LHCN-M2 (cell line): Measurements from ENCODE around the genes CRLF1 and CERS1.

- RAMPAGE, long total RNA, result no peak
Observed at GRCh38 chr19:18440291-18440859, 2.4 kb upstream of the ISYNA1 start.

DNA sequence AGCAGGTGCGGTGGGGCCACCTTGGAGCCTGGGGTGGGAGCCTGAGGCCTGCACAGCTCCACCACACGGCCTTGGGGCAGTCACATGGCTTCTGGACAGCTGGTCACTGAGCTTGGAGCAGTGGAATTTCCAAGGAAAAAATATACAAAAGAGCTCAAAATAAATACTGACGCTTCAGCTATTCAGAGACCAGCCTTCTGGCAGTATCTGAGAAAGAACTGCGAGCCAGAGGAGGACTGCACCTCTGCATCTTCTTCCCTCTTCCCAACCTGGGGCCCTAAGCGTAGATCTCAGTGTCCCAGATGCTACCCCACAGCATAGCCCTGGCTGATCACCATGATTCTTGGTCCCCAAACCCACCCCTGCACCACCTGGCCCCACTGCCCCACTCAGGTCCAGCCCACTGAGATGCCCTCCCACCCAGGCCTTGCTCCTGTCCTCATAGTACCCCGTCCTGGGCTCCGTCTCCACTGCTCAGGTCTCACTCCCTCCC, 35.6 kb upstream of the ISYNA1 start:
- RAMPAGE, long total RNA, result no peak

DNA sequence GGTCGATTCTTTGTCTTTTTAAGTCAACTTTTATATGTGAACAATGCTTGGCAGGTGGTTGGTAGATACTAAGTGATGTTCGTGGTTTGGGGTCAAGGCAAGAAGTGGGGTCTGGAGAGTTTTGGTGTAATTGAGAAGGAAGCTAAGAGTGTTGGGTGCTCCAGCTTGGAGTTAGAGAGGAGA, 860 bp downstream of the UBA52 start:
- RAMPAGE, long total RNA, result no peak

DNA sequence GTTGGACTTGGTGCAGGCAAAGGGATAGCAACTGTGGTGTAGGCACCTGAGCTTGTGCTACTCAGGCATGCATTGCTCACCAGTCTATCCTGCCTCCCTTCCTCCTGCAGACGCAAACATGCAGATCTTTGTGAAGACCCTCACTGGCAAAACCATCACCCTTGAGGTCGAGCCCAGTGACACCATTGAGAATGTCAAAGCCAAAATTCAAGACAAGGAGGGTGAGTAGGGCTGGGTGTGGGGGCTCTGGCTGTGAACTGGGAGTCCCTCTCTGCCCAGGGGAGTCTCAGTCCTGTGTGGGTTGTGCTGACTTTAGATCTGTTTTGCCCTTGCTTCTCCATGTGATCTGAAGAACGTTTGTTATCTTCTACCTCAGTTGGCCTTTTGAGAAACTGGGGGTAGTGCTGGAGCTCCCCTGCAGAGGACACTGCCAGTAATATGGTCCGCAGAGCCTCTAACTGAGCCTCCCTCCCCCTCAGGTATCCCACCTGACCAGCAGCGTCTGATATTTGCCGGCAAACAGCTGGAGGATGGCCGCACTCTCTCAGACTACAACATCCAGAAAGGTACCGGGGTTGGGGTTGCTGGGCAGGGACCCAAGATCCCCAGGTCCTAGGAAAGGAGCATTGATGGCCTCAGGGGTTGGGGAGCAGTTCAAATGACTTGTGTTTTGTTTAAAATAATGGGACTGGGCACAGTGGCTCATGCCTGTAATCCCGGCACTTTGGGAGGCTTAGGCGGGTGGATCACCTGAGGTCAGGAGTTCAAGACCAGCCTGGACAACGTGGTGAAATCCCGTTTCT, 1.7 kb downstream of the UBA52 start:
- RAMPAGE, long total RNA, result no peak

DNA sequence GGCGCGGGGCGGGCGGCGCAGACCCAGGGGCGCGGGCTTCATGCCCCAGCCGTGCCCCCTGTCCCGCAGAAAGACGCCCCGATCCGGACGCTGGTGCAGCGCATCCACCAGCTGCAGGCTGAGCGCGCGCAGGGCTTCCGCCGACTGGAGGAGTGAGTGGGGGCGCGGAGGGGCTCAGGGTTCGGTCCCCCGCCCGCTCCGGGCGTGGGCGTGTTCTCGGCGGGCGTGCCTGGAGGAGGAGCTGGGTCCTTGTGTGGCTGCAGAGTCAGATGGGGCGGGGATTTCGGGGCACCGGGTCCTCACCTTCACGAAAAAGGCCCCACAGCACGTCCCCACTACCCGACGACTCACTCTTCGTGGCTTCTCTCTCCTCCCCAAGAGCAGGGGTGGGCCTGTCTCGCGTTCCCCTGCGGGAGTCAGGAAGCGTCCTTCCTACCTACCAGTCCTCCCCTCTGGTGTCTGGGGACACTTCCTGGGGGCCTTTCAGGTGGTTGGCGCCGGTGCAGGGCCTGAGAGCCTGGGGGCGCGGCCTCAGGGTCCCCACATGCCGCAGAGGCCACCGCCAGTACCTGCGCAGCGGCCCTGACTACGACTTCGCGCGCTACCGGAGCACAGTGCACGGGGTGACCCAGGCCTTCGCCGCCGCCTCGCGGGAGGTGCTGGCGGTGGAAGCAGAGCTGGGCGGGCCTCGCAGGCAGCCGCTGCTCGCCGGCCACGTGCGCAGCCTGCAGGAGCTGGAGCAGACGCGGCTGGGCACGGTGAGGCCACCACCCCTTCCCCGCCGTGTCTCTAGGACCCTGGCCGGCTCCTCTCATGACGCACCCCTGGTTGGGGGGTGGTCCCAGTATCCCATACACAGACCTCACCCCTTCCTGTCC, 567 bp downstream of the REX1BD start:
- RAMPAGE, long total RNA, result no peak

DNA sequence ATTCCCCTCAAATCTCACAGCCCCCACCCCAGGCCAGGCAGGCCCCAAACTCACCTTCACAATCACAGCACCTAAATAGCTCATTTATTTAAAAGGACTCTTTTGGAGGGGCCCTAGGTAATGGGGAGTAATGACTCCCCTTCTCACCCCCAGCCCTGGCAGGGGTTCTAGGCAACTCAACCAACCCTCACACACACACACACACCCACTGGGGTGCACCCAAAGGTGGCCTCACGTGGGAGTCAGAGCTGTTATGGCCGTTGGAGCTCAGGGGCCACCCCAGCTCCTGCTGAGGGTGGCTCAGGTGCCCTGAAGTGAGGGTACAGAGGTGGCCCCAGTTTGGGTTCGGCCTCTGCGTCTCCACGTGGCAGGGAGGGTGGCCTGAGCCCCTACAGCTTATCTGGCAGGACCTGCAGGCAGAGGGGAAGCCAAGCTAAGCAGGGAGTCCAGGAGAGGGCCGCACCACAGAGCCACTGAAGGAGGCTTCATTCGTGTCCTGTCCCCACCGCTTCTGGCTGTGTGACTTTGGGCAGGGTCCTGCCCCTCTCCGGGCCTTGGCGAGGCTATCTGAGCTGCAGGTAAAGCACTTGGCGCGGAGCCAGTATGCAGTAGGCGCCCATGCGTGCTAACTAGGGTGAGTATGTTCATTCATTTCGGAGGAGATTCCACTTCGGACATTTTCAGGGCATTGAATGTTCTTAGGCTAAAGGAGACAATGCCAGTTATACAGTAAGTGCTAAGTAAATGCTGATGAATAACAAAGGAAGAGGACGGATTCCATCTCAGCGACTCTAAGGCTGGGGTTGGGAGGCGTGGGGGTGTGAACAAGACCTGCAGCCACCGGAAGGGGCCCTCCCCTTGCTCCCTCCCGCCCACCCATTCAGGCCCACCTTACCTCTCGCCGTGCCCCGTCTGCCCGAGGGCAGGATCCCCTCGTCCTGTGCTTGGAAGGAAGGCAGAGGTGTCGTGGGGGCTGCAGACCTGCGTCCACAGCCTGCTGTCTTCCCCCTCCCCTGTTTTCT, 4.9 kb downstream of the REX1BD start:
- RAMPAGE, long total RNA, result no peak

GRCh38 chr19:18606410-18607553, at the start of gene CRLF1:
TSS of gene CRLF1 (minus strand) at chr19:18606799.
- RAMPAGE, long total RNA, result no peak

DNA sequence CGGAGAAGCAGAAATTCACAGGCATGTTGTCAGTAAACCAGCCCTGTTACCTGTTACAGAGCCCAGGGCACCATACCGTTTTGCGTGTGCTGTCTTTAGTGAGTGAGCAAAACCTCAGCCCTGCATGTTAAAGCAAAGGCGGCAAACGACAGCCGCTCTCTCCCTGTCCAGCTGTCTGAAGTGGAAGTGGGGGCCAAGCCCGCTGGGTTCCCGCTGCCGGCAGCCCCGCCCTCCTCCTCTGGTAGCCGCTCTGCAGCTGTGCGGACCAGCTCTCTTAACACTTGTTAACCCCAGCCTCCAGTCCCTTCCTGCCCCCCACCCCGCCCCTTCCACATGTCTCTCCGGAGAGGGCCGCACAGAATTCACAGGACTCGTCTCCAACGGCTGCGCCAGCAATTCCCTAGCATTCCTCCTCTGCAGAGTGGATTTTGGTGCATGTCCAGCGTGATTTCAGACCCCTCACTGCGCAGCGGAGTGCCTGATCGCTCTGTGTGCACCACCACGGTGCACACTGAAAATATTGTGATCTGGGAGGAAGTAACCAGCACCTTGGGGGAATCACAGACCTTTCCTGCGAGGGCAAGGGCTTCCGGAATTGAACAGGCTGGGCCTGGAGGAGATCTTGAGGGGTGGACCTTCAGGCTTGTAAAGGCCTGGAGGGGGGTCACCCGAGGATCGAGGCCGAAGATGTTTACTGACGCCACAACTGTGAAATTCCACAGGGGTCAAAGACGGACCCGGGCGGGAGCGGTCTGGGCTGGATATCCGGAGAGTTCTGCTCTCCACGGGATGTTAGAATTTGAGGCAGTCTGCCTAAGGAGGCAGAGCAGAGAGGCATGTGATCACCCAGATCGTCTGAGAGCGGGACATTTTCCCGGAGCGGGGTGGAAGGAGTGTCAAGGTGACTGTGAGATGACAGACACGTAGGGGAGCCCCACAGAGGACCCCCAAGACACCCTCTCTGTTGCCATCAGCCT, 12.9 kb downstream of the KLHL26 start:
- RAMPAGE, long total RNA, result no peak

GRCh38 chr19:18650424-18651183, 13.8 kb downstream of the KLHL26 start:
- RAMPAGE, long total RNA, result no peak

DNA sequence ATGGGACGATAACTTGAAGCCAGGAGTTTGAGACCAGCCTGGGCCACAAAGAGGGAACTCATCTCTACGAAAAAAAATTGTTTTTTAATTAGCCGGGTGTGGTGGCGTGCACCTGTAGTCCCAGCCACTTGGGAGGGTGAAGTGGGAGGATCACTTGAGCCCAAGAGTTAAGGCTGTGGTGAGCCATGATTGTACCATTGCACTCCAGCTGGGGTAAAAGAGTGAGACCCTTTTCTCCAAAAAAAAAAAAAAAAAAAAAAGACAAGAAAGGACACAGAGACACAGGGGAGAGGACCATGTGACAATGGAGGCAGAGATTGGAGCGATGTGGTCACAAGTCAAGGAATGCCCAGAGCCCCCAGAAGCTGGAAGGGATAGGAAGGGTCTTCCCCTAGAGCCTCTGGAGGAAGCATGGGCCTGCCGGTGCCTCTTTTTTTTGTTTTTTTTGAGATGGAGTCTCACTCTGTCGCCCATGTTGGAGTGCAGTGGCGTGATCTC, 7.9 kb downstream of the CRTC1 start:
- RAMPAGE, long total RNA, result no peak

DNA sequence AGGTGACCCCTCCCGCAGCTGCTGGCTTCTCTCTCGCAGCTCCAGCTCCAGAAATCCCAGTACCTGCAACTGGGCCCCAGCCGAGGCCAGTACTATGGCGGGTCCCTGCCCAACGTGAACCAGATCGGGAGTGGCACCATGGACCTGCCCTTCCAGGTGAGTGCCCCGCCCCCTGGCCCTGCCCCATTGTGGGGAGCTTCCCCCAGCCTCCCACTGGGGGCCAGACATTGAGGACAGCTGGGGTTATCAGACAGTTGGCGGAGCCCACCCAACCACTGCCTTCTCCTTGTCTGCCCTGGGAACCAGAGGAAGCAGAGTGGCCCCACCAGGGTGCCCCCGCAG, 48.3 kb downstream of the COMP start:
- RAMPAGE, long total RNA, result no peak

DNA sequence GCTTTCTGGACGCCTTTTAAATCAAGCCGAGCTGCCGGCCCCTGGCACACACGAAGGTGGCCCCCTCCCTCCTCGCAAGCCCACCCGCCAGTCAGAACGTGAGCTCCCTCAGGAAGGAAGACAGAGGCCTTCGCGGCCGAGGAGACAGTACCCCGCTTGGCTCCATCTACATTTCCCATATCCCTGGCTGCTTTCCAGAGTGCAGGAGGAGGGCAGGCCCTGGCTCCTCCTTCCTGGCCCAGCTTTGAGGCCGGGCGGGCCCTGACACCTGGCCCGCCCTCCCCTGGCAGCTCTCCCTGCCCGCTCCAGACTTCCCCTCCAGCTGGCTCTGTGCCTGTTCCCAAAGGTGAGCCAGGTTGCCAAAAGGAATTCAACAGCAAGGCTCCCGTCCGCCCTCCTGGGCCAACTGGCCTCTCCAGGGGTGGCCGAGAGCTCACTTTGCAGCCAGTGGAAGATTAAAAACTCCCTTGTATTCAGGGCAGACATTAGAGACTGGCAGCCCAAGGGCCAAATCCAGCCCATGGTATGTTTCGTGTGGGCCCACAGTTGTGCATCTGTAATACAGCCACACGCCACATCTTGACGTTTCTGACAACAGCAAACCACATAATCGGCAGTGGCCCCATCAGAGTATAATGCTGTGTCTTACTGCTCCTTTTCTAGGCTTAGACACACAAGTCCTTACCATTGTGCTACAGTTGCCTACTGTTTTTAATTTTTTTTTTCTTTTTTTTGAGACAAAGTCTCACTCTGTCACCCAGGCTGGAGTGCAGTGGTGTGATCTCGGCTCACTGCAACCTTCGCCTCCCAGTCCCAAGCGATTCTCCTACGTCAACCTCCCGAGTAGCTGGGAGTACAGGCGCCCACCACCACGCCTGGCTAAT, 28.5 kb downstream of the COMP start:
- RAMPAGE, long total RNA, result no peak

- RAMPAGE, long total RNA, result no peak
Observed at GRCh38 chr19:18848363-18849263, 16.9 kb downstream of the UPF1 start.

GRCh38 chr19:18858784-18858983, 26.9 kb downstream of the UPF1 start:
- RAMPAGE, long total RNA, result no peak

- RAMPAGE, long total RNA, result no peak
Observed at GRCh38 chr19:18895813-18896500, at the start of gene CERS1. TSS of gene CERS1 (minus strand) at chr19:18896158.

DNA sequence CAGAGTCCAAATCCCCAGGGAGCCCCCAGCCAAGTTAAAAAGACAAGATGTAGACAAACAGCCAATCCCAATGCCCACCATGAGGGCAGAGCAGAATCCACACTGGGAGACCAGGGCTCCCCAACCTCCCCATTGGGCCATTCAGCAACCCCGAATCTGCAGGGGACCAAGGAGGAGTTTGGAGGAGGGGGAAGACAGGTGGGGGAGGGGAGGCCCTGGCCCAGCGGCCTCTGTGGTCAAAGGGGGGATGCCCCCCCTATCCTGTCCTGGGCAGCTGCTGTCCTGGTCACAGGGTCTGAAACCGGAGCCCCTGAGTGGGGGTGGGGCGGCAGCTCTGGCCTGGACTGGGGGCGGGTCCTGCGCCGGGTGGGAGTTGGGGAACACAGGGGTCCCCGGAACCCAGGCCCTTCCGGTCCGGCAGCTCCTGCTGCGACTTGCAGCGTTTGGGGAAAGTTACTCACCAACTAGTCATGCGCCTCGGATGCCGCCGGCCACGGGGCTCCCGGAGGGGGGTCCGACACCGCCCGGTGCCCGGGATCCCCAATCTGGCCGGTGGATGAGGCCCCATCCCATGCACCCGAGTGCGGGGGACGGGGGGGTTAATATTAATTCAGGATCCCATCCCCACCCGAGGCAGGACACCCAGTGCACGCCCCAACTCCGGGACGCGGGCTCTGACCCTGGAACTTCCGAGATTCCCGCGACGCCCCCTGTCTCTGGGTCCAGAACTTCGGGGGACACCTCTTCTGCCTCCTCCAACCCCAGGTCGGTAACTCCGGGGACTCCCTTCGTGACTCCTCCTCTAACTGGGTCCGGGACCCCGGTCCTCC, 942 bp downstream of the HOMER3 start:
- RAMPAGE, long total RNA, result no peak

DNA sequence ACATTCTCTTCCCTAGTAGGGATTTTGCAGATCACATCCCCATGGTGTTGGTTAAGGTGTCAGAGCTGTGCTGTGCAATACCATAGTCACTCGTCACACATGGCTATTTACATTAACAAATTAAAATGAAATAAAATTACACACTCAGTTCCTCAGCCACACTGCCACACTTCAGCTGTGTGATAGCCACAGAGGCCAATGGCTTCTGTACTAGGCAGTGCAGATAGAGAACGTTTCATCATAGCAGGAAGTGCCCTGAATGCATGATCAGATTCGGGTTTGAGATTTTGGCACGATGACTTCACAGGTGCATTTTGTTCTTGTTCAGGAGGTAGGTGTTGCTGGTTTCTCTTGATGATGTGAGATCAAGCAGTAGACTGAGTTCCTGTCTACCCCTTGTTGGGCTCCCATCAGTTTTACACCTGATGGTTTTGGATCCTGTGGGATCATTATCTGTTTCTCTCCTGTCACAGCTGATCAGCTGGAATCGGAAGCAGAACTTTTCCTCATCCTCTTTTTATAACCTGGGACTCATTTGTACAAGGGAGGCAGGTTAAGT, 6.5 kb downstream of the ARMC6 start:
- RAMPAGE, long total RNA, result no peak

DNA sequence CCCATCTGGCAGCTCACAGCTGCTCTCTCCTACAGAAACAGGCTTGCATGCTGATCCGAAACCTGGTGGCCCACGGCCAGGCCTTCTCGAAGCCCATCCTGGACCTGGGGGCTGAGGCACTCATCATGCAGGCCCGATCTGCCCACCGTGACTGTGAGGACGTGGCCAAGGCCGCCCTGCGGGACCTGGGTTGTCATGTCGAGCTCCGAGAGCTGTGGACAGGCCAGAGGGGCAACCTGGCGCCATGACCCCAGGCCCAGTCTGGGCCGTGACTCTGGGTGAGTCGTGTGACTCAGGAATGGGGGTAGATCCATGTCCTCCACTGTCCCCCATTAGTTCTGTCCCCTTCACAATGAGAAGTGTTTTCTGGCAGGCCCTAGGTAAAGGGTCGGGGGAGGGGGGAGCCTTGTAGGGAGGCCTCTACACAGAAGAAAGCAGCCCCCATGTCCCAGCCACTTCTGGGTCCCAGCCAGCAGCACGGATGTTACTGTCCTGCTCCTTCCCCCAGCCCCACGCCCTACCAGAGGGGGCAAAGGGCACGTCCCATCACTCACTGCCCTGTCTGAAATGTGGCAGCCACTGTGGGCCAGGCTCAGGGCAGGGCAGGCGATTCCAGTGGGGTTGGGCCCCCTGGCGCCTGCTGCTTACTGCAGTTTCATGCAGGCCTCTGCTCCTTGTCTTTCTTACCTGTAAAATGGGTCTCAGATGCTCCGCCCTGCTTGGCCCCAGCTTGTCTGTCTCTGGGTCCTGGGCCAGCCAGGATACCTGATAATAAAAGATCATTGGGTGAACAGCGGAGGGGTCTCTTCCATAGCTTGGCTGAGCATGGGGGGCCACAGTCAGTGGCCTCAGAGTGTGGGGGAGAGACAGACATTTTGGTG, 6.2 kb upstream of the SLC25A42 start:
- RAMPAGE, long total RNA, result no peak

GRCh38 chr19:19355791-19356973, 35.6 kb downstream of the MAU2 start:
- RAMPAGE, long total RNA, result no peak

DNA sequence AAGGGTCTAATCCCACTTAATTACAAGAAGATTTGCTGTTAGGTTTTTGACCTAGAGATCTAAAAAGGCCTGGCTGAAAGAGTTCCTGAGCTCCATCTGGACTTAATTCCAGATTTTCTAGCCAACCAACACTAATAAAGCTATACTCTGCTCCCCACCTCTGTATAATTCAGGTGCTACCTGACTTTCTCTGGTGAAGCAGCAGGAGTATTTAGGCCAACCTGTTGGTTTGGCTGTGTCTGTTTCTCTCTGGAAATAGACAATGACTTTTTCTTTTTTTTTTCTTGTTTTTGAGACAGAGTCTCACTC, 30.2 kb upstream of the GATAD2A start:
- RAMPAGE, long total RNA, result no peak